Renal cortical epithelial cell (primary cell): ENCODE data around the genes CCDC90B and DLG2.

DNA sequence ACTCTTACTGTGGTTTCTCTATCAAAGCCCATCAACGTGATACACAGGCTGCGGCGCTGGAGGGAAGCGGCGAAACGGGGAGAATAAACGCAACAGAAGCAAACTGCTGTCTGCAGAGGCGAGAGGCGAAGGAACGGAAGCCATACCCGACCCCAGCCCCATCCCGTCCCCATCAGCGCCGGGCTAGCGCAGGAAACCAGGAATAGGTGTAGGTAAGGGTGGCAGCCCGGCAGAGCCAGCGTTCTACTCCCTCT is 2.6 kb downstream of the TENM4 start:
- RRBS: no CpG with 5 or more reads among the region's 17 CpGs

- RRBS: no CpG with 5 or more reads among the region's 1 CpG
Measured at GRCh38 chr11:82992274-82992676, 79.4 kb downstream of the RAB30 start.

GRCh38 chr11:82996069-82996563 is 75.6 kb downstream of the RAB30 start:
- RRBS: no CpG with 5 or more reads among the region's 3 CpGs

DNA sequence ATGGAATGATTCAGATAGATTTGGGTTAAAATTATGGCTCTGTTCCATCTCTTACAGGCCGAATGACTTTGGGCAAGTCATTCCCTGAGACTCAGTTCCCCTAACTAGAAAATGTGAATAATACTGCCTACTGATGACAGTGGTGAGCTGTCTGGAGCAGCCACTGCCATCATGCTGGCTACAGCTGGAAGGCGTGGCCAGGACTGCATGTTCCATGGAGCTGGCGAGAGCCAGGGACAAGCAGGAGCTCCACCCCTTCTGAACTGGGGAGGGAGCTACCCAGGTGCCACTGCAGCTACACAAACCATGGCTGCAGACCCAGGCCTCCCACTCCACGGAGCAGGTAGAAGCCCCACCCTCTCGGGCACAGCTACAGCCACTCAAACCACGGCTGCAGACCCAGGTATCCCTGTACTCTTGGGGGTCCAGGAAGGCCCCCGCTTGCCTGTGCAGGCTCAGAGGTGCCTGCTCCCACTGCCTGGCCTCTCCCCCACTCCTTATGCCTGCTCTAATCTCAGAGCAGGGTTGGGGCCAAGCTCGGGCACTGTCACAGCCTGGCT is 51.8 kb downstream of the RAB30 start:
- RRBS: no CpG with 5 or more reads among the region's 8 CpGs

- RRBS: no CpG with 5 or more reads among the region's 1 CpG
Measured at GRCh38 chr11:83092774-83093285, 21.1 kb upstream of the RAB30 start.

- RRBS: no CpG with 5 or more reads among the region's 49 CpGs
Measured at GRCh38 chr11:83157260-83158296, 647 bp downstream of the PCF11 start.

GRCh38 chr11:83286235-83286643 is at the start of gene CCDC90B:
Gene CCDC90B, minus strand, starts transcription at chr11:83286367.
- RRBS: no CpG with 5 or more reads among the region's 22 CpGs

DNA sequence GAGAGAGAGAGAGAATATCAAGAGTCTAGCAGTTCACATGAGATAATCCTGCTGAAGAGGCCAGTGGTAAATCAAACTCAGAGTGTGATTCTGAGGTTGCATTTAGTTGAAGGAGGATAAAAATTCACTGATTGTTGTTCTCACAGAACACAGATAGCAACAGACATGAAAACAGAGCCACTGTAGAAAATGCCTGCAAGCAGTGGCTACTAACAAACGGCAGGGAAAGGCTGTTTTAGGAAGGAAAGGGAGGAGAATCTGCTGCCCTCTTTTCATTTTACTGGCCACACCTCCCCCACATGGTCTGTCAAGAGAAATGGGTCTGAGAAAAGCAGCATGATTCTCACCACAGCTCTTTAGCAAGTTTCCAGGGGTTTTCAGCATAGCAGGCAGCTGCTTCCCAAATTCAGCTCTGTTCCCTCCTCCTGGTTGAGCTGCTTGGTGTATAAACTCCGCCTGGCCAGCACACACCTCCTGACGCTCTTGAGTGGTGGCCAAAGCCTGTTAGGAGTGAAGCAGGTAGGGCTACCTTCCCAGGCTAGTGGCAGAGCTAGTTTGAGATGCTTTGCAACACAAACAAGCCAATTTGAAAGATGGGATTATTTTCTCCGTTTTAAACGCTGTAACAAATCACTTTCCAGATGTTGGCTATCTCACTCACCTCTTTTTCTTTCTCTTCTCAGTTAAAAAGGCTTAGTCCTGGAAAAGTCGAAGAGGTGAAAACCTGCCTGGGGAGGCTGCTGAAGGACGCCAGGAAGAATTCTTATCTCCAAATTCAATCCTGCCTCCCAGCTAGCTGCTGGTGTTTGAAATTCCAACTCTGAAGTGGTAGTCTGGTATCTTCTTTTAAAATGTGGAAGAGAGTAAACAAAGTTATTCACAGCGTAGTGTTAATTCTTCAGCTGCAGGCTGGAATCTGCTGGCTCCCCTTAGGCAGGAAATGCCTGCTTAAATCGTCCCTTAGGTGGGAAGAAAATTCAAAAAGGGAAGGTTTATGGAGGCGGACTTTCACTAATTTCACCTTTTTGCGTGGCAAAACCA is 438.7 kb upstream of the CCDC90B start:
- RRBS: no CpG with 5 or more reads among the region's 11 CpGs

GRCh38 chr11:83928654-83928960 is 642.4 kb upstream of the CCDC90B start:
- RRBS: no CpG with 5 or more reads among the region's 2 CpGs

GRCh38 chr11:84250667-84251121 is 964.5 kb upstream of the CCDC90B start:
- RRBS: no CpG with 5 or more reads among the region's 2 CpGs

DNA sequence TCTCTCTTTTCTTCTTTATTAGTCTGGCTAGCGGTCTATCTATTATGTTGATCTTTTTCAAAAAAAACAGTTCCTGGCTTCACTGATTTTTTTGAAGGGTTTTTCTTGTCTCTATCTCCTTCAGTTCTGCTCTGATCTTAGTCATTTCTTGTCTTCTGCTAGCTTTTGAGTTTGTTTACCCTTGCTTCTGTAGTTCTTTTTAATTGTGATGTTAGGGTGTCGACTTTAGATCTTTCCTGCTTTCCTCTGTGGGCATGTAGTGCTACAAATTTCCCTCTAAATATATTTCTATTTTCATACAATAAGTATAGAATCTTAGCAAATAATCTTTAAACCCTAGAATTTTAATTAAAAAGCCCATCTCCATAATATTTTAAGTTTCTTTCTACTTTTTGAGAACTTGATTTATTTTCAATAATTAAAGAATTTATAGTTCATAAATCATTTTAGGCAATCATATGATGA is 620.5 kb downstream of the DLG2 start:
- RRBS: no CpG with 5 or more reads among the region's 2 CpGs

DNA sequence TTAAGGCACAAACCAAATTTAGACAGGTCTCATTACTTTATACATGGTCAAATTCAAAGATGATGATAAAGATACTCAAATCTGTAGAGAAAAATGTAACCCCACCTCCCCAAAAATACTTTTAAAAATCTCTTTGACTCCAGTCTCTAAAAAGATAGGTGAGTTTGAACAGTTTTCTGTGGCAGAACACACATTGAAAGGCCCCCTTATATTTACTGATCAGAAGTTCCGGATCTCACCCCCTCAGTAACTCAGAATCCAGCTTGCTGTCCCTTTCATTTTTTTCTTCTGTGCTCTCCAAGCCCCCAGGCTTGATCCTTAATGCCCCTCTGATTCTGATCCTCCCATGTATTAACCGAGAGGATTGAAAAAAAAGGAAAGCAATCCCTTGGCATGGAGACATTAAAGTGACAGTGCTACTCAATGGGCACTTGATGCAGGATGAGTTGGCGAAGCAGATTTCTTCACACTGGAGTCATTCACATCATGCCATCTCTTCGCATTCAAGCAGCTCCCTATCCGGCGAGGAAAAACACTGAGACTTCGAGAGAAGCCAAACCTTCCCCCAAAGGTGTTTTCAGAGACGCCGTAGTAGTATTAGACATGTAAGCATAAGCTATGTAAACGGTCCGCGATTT is at the start of gene DLG2:
DLG2 (minus strand) TSS at position 366 of the 638 bp plus-strand sequence.
- RRBS: no CpG with 5 or more reads among the region's 12 CpGs

DNA sequence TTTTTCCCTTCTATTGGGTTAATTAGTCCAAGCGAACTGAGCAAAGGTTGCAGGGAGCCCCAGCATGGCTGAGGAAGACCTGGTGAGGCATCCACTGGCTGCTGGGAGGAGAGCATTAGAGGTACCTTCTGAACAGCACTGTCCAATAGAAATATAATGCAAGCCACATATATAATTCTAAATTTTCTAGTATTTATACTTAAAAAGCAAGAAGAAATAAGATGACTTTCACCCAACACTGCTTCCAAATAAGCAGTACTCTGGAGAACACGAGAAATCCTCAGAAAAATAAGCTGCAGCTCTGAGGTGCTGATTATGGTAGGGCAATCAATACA is 608 bp upstream of the TMEM126A start:
- RRBS: no CpG with 5 or more reads among the region's 2 CpGs

GRCh38 chr11:85684980-85685472 is 969 bp downstream of the CCDC89 start:
- RRBS: no CpG with 5 or more reads among the region's 7 CpGs

- RRBS: no CpG with 5 or more reads among the region's 1 CpG
Measured at GRCh38 chr11:85774278-85774509, 36.7 kb downstream of the SYTL2 start.

- RRBS: no CpG with 5 or more reads among the region's 2 CpGs
Measured at GRCh38 chr11:85979984-85980600, 88.8 kb downstream of the PICALM start.

DNA sequence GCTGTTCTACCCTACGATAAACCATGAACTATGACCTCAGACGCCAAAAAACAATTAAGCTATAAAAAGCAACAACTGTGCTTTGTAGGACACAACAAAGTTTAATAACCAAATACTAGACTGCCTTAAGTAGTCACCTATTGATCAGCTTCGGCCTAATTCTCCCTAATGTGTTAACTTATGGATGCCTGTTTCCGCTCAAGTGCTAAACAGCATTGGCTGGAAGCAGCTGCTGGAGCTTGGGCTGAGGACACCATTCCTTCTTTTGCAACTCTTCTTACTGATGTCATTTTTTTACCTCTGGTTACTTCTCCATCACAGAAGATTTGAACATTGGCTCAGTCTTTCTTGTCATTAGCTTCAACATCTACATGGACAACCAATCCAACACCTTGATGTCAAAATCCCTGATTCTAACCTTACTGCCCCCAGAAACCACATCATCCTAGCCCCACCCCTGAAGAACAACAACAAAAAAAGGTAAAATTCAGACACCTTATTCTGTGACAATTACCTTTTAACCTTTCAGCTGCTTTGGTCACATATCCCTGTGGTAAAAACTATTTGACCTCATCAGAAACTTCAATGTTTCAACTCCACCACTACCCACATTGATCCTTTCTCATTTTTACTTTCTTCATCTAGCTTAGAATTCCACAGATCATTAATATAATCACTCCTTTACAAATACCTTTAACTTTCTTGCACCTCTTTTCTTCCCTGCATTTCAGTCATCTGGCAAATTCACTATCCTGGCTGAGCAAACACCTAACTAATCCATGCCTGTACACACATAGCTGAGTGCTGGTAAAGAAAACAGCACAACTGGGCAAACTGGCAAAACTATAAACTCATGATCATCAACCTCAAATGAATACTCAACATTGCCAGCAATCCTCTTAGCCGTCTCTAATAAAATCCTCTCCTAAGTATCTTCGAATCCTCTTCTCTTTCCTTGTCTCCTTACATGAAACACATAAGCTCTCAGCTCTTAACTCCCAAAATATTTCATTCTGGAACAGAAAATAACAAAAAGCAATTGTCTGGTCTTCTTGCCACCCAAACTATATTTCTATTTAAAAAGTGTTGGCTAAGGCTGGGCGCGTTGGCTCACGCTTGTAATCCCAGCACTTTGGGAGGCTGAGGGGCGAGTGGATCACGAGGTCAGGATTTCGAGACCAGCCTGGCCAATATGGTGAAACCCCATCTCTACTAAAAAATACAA is 52.6 kb downstream of the PICALM start:
- RRBS: no CpG with 5 or more reads among the region's 12 CpGs

DNA sequence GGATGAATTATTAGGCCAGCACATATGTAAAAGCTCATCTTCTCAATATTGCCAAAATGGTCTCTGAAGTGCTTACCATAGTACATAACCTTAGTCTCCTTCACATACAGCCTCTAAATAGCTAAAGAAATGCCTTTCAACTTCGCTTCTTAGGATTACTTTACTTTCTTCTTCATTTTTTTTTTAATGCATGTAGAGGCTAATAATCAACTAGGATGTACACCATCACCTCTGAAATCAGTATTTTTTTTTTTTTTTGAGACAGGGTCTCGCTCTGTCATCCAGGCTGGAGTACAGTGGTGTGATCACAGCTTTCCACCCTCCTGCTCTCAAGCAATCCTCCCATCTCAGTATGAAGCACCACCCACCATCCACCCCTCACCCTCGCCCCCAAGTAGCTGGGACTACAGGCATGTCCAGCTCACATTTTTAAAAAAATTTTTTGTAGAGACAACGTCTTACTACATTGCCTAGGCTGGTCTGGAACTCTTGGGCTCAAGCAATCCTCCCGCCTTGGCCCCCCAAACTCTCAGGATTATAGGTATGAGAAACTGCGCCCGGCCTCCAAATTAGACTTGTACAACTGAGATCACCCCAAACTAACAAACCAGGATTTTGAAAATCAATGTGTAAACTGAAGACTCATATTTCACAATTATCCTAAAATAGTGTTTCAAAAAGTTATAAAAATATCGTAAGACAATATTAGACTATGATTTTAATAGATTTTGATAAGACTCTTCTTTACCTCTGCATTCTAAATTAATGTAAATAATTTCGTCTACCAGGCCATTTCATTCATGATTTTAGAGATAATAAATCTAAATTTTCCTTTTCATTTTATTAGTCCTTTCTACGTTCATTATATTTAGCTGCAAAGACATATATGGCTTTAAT is 41.4 kb downstream of the PICALM start:
- RRBS: no CpG with 5 or more reads among the region's 10 CpGs

DNA sequence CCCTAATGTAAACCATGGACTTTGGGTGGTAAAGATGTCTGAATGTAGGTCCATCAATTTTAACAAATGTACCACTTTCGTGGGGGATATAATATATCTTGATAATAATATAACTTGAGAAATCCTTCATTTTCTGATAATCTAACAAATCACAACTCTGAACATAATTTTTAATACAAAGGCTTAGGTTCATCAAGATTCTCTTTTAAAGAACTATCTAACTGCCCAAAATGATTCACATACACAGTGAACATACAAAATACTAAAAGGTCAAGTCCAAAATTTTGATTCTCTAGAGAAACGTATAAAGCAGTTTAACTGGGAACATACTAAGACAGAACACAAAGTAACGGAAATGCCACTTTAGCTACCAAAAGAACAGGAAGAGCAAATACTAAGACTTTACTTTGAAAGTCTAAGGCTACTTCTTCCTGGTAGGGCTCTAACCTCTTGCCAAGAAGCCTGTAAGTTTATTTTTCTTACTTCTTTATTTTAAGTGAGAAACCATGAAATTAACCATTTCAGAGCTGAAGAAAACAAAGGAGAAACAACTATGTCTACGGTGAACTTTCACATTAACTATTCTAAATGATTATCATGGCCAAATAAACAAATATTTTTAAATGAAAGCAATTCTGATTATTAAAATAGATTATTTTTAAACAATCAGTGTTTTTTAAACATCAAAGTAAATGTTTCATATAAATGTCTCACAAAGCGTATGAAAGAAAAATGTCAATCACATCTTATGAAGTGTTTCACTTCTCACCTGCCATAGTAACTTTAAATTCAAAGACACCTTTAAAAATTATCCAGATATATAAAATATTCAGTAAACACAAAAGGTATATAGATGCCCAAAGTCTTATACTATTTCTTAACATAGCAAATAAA is 6.1 kb downstream of the PICALM start:
- RRBS: no CpG with 5 or more reads among the region's 5 CpGs